Mammary epithelial cell (primary cell): ENCODE measurements around the genes KLHL33 and METTL17.

DNA sequence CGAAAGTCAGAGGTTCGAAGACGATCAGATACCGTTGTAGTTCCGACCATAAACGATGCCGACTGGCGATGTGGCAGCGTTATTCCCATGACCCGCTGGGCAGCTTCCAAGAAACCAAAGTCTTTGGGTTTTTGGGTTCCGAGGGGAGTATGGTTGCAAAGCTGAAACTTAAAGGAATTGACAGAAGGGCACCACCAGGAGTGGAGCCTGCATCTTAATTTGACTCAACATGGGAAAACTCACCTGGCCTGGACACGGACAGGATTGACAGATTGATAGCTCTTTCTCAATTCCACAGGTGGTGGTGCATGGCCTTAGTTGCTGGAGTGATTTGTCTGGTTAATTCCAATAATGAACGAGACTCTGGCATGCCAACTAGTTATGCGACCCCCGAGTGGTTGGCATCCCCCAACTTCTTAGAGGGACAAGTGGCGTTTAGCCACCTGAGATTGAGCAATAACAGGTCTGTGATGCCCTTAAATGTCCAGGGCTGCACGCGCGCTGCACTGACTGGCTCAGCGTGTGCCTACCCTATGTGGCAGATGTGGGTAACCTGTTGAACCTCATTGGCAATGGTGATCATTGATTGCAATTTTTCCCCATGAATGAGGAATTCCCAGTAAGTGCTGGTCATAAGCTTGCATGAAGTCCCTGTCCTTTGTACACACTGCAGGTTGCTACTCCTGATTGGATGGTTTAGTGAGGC lies 2545.2 kb upstream of the OR11H12 start:
- CAGE, long polyA plus RNA, result no peak
- RRBS, result no CpG with 5 or more reads among the region's 20 CpGs

DNA sequence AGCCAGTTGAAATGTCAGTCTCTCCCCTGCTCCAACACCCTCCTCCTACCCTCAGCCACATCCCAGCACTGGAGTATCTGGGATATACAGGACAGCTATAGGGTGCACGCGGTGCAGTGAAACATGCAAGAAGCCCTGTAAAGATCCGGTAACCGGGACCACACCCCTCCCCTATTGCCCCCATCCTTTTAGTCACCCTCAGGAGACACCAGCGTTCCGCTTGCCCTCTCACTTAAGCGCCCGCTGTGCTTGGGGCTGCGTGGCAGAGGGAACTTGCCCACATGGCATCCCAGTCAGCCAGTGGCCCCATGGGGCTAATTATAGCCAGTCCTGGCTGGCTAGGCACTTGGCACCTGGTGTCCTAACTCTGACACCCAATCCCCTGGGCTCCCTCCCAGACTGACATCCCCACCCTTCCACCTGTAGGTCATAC lies at the start of gene KLHL33:
KLHL33 (minus strand) TSS at position 264 of the 433 bp plus-strand sequence.
- CAGE, long polyA plus RNA, result no peak
- RRBS, result no CpG with 5 or more reads among the region's 9 CpGs

- CAGE, long polyA plus RNA, result no peak
- RRBS, result no CpG with 5 or more reads among the region's 9 CpGs
Observed at GRCh38 chr14:20471948-20473257, 3.2 kb downstream of the PNP start.

GRCh38 chr14:20613311-20614674 lies 22.6 kb upstream of the RNASE12 start:
- CAGE, long polyA plus RNA, result no peak
- RRBS, result no CpG with 5 or more reads among the region's 48 CpGs

- CAGE, long polyA plus RNA, result no peak
- RRBS, result no CpG with 5 or more reads among the region's 34 CpGs
Observed at GRCh38 chr14:20632705-20633311, 8.7 kb downstream of the OR6S1 start.

DNA sequence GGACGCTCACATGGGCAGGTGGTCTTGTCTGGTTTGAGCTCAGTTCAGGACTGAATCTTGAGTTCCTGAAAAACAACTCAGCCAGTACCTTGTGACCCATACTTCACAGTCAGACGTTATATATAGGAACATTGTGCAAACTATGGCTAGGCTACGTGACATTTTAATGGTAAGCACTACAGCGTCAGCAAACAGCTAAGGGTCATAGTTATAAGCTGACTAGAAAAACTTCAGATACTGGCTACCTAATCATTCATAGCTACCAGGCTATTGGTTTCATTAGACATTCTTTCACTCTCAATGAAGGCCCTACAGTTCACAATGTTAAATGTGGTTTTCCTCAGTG lies 14.8 kb upstream of the EDDM3A start:
- CAGE, long polyA plus RNA, result no peak
- RRBS, result no CpG with 5 or more reads among the region's 4 CpGs

GRCh38 chr14:20989380-20990755 lies at the start of gene METTL17:
Gene METTL17 (plus strand): TSS chr14:20989980.
- CAGE, long polyA plus RNA, result no peak
- RRBS, result 0% methylated on average over 3 of the region's 55 CpGs

GRCh38 chr14:21023135-21023760 lies 1.6 kb downstream of the NDRG2 start:
- CAGE, long polyA plus RNA, result no peak
- RRBS, result no CpG with 5 or more reads among the region's 10 CpGs

DNA sequence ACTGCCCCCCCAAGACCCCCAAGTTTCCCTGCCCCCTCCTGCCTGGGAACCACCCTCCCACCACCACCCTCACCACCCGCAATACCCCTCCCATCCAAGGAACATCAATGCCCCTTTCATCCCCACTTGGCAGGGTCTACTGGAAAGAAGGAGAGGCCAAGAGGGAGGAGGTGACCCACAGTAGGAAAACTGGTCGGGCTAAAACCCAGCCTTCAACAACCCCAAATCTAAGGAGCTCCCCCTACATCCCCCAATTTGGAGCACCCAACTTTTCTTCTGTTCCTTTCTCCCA lies 1.5 kb upstream of the NDRG2 start:
- CAGE, long polyA plus RNA, result no peak
- RRBS, result no CpG with 5 or more reads among the region's 2 CpGs

- CAGE, long polyA plus RNA, result no peak
- RRBS, result no CpG with 5 or more reads among the region's 6 CpGs
Observed at GRCh38 chr14:21069201-21069353, 1.0 kb upstream of the ARHGEF40 start.

- CAGE, long polyA plus RNA, result no peak
- RRBS, result no CpG with 5 or more reads among the region's 2 CpGs
Observed at GRCh38 chr14:21076494-21076914, 6.4 kb downstream of the ARHGEF40 start.

- CAGE, long polyA plus RNA, result no peak
Observed at GRCh38 chr14:21107863-21108102, 6.9 kb downstream of the TMEM253 start.

DNA sequence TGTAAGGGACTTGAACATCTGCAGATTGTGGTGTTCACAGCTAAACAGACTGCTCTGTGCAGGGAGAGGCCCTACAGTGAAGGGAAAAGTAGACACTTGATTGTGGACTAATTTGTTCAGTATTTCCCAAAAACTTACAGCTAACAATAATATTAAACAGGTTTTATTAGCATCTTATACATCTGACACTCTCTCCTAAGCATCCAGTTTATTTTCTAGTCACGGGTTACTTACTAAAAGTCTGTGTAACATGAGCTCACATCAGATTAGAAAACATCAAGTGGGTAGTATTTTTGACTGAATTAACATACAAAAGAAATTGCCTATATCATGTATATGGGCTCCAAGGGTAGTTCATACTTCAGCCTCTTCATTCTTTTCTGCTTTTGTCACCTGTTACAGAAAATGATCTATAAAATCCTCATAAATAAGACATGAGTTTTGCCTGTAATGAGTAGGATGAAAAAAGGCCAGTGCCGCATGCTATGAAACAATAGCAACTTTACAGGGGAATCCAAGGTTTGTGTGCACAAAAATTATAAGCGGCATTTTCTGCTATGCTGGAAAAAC lies 53.5 kb upstream of the OR5AU1 start:
- CAGE, long polyA plus RNA, result no peak
- RRBS, result no CpG with 5 or more reads among the region's 3 CpGs

DNA sequence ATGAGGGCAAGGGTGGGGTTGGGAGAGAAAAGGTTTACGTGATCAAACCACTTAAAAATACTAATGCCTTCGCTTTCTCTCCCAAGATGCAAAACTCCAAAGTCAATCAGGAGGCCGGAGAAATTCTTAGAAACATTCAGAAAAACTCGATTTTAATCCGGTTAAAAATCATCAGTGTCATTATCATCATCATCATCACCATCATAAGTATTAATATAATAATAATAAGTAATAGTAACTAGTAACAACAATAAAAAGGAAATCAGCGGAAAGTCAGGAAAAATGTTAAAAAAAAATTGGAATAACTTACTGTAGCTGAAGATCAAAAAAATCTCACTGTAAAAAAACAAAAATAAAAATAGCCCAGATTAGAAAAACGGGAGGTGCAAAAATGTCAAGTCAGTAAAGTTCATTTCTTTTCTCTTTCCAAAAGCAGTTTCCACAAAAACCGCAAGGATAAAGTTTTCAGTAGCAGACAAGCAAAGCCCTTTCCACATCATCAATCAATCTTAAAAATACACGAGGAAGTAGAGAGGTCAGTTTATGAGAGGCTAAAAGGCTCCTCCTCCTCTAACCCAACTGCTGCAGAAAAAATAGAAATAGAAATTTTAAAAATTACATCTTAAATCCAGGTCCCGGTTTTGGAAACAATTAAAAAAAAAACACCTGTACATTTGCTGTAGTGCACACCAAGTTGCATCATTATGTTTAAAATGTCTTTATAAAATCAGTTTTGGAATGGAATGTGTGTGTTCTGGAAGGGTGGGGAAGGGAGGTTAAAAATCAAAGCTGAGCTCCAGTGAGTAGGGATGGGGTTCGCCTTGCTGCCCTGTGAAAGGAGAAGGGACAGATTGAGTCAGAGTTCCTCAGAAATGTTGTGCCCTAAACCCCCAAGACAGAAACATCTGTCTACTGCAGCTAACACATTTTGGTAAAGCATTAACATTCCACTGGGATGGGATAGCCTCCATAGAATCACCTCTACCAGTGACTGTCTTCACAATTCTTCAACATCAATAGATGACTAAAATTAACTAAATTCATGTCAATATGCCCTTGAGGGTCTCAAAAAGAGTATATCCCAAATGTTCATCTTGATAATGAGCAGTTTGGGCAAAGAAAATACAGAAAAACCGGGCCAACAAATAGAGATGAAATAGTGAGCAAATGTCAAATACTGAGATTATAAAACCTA lies 5.8 kb downstream of the HNRNPC start:
- CAGE, long polyA plus RNA, result no peak
- RRBS, result no CpG with 5 or more reads among the region's 12 CpGs

GRCh38 chr14:21268206-21269180 lies 749 bp downstream of the HNRNPC start:
- CAGE, long polyA plus RNA, result no peak
- RRBS, result no CpG with 5 or more reads among the region's 35 CpGs

GRCh38 chr14:21269991-21270433 lies 770 bp upstream of the HNRNPC start:
- CAGE, long polyA plus RNA, result no peak
- RRBS, result no CpG with 5 or more reads among the region's 7 CpGs

DNA sequence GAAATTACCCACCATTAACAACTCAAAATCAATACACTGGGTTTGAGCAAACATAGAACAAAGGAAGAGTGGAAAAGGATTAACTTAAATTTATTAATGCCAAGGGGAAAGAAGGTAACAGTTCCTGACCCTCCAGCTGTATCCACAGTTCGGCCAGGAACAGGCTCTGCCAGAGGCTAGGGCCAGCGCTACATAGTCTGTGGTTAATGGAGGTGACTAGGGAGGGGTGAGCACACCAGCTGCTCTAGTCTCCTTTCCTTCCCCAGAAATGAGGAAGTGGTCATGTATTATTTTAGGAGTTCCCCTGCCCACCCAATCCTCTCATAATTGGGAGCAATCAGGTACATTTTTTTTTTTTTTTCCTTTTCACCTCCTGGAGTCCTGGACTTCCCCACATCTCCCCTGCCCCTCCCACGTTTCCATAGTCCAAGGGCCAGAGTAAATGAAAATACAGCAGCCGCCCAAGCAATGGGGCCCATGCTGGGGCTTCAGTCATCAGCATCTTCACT lies 1.4 kb upstream of the SUPT16H start:
- CAGE, long polyA plus RNA, result no peak
- RRBS, result no CpG with 5 or more reads among the region's 4 CpGs

GRCh38 chr14:21402667-21403269 lies 18.9 kb upstream of the SUPT16H start:
- CAGE, long polyA plus RNA, result no peak
- RRBS, result no CpG with 5 or more reads among the region's 11 CpGs

DNA sequence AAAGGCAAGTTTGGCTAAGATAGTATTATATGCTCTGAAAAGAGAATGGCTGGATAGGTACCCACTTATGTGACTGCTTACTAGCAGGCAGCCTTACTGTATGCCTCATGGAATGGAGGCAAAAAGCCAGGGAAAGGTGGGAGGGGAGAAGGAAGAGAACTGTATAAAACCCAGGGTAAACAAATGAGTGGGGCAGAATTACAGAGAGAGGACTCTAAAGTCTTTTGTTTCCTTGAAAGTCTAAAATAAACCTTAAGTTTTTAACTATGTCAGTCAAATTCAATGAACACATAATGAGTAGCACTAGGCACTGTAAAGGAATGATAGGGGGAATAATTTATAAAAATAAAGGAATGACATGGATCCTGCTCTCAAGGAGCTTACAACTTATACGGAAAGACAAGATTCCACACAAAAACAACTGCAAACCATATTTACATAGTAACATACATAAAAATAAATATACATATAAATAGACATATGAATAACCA lies 3.3 kb upstream of the CHD8 start:
- CAGE, long polyA plus RNA, result no peak
- RRBS, result no CpG with 5 or more reads among the region's 1 CpG

GRCh38 chr14:21527087-21527401 lies 898 bp upstream of the SALL2 start:
- CAGE, long polyA plus RNA, result no peak
- RRBS, result no CpG with 5 or more reads among the region's 4 CpGs